Penis (tissue), 1 donor: ENCODE results near the genes JHY, TMEM225, OR10G4 and OR8A1.

GRCh38 chr11:122882470-122883714 lies at the start of gene JHY:
TSS of gene JHY (plus strand) at chr11:122882759.
- PRO-cap, result bidirectional peak, plus-strand start at chr11:122882901, minus-strand start at chr11:122882749; unidirectional peak, minus-strand start at chr11:122883520

DNA sequence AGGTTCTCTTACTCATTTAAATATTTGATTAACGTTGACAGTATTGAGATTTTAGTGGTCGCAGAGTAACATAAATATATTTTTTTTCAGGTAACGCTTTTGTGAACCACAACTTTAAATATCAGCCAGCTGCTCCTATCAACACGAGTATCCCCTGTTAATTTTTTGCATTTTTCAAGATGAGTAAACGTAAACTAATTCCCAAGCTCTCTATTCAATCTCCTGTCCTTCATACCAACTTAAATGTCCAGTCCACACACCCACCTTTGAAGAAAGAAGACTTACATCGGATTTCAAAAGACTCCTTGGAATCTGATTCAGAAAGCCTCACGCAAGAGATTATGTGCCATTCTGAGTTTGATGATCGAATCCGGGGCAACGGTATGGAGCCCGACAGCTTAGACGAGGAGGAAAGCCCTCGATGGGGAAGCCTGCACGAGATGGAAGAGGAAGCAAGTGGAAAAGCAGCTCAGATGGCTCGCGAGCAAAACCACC lies 3.2 kb downstream of the JHY start:
- PRO-cap, result no peak

- PRO-cap, result no peak
Measured at GRCh38 chr11:123052849-123053745, 8.8 kb downstream of the HSPA8 start.

DNA sequence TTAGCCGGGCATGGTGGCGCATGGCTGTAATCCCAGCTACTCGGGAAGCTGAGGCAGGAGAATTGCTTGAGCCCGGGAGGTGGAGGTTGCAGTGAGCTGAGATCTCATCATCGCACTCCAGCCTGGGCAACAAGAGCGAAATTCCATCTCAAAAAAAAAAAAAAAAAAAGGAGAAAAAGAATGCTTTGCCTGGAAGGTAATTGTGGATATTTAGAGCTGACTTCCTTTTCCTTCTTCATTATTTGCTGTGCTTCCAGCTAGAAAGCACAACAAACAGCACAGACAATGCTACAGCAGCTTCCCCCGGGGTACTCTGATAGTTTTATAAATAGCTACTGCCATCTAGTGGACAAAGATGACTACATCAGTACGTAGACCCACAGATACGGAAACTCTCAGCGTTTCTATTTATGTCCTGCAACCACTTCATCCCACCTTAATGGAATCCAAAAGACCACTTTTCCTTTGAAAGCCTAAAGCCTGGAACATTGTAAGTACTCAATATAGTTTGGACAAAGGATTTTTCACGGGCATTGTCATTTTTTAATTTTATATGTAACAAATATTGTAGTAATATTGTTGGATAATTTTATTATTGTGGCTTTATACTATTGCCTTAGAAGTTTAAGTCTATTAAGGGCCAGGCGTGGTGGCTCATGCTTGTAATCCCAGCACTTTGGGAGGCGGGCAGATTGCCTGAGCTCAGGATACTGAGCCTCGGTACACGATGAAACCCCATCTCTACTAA lies 7.6 kb downstream of the HSPA8 start:
- PRO-cap, result no peak

- PRO-cap, result no peak
Measured at GRCh38 chr11:123059811-123060134, 2.2 kb downstream of the HSPA8 start.

DNA sequence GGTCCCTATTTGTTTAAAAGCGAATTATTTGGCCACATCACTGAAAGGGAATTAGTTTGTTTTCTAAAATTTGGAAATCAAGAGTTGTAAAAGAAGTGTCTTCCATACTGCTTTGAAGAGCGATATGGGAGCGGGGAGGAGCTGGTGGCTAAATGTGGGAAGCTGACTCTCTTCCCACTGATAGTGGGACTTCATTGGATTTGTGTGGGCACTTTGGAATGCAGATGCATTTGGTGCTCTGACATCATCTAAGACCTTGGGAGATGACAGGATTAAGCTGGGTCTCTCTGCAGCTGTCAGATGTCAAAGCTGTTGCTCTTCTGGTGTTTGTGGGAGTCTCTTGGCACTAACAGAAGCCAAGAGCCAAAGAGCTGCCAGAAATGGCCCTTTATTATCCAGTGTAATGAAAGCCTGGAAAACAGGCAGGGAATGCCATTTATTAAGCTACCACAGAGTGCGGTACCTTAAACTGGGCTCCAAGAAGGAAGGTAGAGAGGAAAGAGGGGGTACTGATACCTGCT lies 20.5 kb downstream of the GRAMD1B start:
- PRO-cap, result no peak

GRCh38 chr11:123603146-123603743 lies 51.2 kb downstream of the SCN3B start:
- PRO-cap, result no peak

DNA sequence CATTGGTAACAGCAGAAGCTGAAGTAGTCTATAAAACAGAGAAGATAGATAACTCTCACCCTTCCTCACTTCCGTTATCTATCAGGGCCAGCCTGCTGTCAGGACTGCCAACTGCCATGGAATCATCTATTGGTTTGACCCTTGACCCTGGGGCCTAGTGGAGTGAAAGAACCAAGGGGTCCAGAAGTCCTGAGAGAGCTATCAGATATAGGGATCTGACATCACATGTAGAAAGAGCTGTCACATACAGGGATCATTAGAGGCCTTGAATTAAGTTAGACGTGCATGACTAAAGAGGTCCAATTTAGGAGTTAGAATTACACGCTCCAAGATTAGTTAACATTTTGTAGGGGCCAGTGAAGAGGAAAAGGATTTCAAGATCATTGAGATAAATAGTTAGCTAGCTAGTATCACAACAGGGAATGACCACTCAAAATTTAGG lies at the start of gene TMEM225:
TMEM225 (minus strand) TSS at position 136 of the 442 bp plus-strand sequence.
- PRO-cap, result no peak

DNA sequence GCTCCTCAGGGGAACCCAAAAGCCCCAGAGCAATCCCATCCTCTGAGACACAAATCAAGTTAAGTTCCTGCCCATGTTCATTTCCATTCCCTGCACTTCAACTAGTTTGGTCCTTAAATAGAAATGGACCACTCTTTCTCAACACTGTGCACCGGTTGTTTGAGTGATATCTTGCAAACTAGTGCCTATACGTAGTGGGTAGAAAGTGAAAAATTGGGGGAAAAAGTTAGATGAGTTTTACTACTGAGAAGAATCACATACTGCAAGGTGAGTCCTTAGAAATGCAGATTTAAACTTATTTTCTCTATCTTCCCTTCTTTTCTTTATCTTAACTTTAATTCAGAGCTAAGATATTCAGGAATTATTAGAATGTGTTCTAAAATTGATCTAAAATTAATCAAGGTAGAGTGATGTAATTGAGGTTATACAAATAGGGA lies at the start of gene OR10G4:
OR10G4 (plus strand) TSS at position 152 of the 437 bp plus-strand sequence.
- PRO-cap, result no peak

- PRO-cap, result unidirectional peak, minus-strand start at chr11:124076466
Measured at GRCh38 chr11:124075615-124076836, 34.9 kb upstream of the OR10G7 start.

DNA sequence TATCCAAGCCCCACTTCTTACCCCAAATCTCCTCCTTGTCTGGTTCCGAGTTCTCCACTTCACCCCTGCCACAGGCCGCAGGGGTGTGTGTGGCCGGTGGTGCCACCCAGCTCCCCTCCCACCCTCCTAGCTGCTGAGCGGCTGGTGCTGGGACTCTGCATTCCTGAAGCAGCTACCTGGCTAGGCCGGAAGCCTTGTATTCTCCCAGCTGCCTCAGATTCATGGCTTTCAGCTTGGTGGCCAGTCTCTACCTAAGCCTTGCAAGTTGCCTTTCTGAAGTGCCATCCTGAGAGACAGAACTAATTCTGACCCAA lies 690 bp downstream of the VWA5A start:
- PRO-cap, result no peak

GRCh38 chr11:124122711-124123306 lies 7.6 kb downstream of the VWA5A start:
- PRO-cap, result no peak

DNA sequence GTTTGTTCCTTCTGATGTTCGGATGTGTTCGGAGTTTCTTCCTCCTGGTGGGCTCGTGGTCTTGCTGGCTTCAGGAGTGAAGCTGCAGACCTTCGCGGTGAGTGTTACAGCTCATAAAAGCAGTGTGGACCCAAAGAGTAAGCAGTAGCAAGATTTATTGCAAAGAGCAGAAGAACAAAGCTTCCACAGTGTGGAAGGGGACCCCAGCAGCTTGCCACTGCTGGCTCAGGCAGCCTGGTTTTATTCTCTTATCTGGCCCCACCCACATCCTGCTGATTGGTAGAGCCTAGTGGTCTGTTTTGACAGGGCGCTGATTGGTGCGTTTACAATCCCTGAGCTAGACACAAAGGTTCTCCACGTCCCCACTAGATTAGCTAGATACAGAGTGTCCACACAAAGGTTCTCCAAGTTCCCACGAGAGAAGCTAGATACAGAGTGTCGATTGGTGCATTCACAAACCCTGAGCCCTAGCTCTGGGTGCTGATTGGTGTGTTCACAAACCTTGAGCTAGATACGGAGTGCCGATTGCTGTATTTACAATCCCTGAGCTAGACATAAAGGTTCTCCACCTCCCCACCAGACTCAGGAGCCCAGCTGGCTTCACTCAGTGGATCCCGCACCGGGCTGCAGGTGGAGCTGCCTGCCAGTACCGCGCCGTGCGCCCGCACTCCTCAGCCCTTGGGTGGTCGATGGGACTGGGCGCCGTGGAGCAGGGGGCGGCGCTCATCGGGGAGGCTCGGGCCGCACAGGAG lies 12.9 kb upstream of the OR10D3 start:
- PRO-cap, result no peak

DNA sequence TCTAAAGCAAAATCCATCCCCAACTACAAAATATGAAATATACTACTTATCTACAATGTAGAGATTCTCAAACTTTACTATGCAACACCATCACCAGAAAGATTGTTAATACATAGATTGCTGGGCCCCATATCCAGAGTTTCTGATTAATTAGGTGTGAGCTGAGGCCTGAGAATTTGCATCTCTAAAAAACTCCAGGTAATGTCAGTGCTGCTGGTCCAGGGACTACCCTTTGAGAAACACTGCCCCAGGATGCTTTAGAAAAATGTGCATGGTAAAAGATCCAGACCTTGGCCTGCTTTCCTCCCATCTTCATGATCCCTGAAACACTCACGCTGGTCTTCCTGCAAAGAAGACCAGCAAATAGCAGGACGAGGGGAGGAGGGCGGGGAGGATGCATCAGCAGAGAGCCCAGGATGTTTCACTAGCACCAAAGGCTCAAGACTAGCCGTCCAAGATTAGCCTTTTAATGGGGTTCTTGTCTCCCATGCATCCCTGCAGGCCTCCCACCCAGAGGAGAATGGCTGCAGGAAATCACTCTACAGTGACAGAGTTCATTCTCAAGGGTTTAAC lies at the start of gene OR8A1:
OR8A1 (plus strand) TSS at position 398 of the 573 bp plus-strand sequence.
- PRO-cap, result no peak

GRCh38 chr11:124625575-124625960 lies 2.9 kb downstream of the TBRG1 start:
- PRO-cap, result no peak

DNA sequence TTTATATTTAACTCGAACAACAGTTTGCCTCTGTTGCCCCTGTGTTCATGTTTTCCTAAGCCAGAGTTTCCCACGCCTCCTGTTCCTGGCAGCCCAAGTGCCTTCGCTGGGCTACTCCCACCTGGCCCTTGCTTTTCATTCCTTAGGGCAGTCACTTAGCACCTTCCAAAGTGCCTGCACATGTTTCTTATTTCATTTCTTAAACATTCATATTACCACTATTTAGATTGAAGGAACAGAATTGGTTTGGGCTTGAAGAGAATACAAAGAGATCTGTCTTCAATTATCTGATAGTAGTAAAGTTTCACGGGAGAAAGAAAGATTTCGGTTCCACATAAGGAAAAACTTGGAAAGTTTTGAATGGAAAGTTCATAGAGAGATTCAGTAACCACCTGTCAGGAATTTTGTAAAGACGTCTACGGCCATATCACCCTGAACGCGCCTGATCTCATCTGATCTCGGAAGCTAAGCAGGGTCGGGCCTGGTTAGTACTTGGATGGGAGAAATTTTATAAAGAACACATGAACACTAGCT lies 13.4 kb downstream of the TBRG1 start:
- PRO-cap, result no peak

- PRO-cap, result no peak
Measured at GRCh38 chr11:124657302-124657604, 16.3 kb downstream of the SIAE start.

DNA sequence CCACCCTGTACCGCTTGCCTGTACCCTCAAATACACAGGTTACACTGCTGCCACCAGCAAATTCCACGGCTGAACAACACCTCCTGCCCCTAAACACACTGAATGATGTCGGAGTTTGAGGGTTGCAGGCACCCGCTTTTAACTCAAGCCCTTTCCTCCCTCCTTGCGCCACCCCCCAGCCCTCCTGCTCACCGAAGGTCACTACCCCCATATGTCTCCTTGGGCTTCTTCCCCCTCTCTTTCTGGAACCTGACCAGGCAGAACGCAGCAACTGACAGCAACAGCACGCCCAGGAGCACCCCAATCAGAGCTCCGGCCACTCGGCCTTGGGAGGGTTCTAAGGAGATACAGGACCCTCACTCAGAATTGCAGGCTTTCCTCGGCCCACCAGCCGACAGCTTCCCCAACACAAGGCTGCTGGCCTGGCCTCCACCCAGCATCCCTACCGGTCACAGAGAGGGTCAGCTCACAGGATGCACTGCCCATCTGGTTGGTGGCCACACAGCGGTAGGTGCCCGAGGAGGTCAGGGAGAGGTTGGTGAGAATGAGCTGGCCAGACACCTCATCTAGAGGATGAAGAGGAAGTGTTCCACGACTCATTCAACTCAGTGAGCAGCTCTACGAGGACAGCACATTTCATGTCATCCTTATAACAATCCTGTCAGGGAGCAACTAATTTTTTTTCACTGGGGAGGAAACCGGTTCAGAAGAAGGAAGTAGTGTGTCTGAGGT lies 3.7 kb downstream of the VSIG2 start:
- PRO-cap, result no peak

GRCh38 chr11:124748930-124749920 lies 2.8 kb downstream of the VSIG2 start:
- PRO-cap, result no peak

DNA sequence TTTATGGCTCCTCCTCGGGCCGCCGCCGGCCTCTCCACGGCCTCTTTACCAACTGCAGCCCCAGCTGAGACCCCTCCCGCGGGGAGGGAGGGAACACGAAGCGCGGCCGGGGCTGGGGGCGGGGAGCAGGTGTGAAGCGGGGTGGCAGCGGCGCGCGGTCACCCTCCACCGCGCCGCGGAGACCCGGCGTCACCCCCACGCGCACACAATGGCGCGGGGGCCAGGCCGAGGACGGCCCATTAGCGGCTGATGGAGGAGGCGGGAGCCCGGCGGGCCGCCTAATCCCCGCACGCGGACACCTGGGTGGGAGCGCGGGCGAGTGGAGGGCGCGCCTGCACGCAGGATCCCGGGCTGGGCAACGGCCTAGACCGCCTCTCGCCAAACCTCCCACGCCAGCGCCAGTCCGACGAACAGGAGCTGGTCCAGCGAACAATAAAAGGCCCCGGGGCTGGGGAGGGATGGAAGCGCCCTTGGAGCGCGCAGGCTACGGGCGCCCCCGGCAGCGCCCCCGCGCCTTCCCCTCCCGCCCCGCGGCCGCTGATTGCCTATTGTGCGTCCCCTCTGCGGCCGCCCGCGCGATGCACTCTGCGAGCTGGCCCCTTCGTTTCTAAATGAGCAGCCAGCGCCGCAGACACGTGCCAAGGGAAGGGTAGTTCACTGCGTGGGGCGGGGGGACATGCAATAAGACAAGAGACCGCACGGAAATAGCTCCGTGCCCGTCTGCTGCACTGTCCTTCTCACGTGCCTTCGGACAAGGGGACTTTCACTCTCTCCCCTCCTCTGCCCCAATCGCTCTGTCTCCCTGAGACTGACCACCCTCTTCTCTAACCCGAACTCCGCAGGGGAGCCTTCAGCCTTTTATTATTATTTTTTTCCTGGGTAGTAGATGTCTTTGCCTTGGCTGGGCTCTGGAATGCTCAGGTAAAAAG lies 25.7 kb upstream of the ROBO3 start:
- PRO-cap, result no peak